Testis (tissue), 5 donors: ENCODE results near the genes GAS2L1, THOC5 and NF2.

- PRO-cap, 3 experiments, result no peak in any of the 3 experiments
- RAMPAGE, long total RNA, 2 experiments, result no peak in any of the 2 experiments
- RRBS, result 19% methylated on average over 14 of the region's 33 CpGs
Measured at GRCh38 chr22:29049704-29050290, 11.8 kb downstream of the C22orf31 start.

- PRO-cap, 3 experiments, result no peak in any of the 3 experiments
- RAMPAGE, long total RNA, 2 experiments, result no peak in any of the 2 experiments
- RRBS, result no CpG with 5 or more reads among the region's 5 CpGs
Measured at GRCh38 chr22:29119820-29120563, 47.2 kb downstream of the KREMEN1 start.

GRCh38 chr22:29299154-29300371 lies 6.9 kb upstream of the GAS2L1 start:
- PRO-cap, 3 experiments, result no peak in any of the 3 experiments
- RAMPAGE, long total RNA, 2 experiments, result no peak in any of the 2 experiments
- RRBS, result 94% methylated on average over 3 of the region's 28 CpGs

- PRO-cap, 3 experiments, result peak in 3 of 3 experiments; most common plus-strand start chr22:29307023 (in 3); most common minus-strand start chr22:29306931 (in 3)
- RAMPAGE, long total RNA, 2 experiments, result no peak in any of the 2 experiments
- RRBS, result 1% methylated on average over 51 of the region's 87 CpGs
Measured at GRCh38 chr22:29306050-29307190, at the start of gene GAS2L1. Gene GAS2L1 (plus strand): TSS chr22:29306650.

DNA sequence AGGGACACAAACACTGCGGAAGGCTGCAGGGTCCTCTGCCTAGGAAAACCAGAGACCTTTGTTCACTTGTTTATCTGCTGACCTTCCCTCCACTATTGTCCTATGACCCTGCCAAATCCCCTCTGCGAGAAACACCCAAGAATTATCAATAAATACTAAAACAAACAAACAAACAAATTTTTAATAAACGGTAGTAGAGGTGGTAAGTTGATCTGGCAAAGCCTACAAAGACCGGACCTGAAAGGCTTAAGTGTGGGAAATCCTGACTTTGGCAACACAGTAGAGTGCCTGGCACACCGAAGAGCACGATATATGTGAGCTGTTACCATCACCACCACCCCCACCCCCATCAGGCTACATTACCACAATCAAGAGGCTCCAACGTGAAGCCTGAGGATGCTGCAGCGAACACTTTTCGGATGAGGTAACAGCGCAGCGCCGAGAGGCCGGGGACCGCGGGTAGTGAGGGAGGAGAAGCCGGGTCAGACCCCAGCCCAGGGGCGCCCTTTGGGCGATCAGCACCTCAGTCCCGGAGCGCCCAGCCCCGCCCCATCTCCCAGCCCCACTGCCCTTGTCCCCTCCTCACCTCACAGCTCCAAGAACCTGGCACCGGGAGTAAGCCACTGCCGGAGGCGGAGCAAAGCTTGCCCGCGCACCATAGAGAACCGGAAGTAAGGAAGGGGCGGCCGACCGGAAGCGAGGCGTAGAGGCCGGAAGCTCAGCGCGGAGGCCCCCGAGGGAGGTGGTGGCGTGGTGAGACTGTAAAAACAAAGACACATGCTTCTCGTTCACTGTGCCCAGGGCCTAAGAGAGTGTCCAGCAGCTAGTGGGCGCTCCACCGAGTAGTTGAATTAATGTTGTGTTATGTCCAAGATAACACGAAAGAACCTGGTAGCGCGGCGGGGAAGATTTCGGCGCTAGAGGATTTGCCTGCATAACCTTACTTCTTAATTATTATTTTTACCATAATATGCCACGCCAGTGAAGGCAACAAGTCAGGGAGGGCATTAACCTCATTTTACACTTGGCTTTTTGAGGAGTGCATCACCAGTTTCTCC lies at the start of gene THOC5:
TSS of gene THOC5 (minus strand) at position 673 of the 1,058 bp plus-strand sequence.
- PRO-cap, 3 experiments, result peak in 3 of 3 experiments; most common plus-strand start position 736 of the sequence (in 3); most common minus-strand start position 673 of the sequence (in 3)
- RAMPAGE, long total RNA, 2 experiments, result start-site peak on the plus strand in 2 of 2 experiments, centred at positions 694 to 721 of the sequence, 29 to 50 reads per replicate; start-site peak on the minus strand in 2 of 2 experiments, centred at positions 624 to 647 of the sequence, 833 to 1,225 reads per replicate
- RRBS, result 4% methylated on average over 7 of the region's 47 CpGs

GRCh38 chr22:29603451-29604381 lies at the start of gene NF2:
Gene NF2 (plus strand): TSS chr22:29603633.
- PRO-cap, 3 experiments, result peak in 3 of 3 experiments; most common plus-strand start chr22:29603577 (in 3)
- RAMPAGE, long total RNA, 2 experiments, result start-site peak on the plus strand in 1 of 2 experiments, at chr22:29603568-29603887 at its widest, 131 to 167 reads per replicate
- RRBS, result 2% methylated on average over 31 of the region's 83 CpGs

DNA sequence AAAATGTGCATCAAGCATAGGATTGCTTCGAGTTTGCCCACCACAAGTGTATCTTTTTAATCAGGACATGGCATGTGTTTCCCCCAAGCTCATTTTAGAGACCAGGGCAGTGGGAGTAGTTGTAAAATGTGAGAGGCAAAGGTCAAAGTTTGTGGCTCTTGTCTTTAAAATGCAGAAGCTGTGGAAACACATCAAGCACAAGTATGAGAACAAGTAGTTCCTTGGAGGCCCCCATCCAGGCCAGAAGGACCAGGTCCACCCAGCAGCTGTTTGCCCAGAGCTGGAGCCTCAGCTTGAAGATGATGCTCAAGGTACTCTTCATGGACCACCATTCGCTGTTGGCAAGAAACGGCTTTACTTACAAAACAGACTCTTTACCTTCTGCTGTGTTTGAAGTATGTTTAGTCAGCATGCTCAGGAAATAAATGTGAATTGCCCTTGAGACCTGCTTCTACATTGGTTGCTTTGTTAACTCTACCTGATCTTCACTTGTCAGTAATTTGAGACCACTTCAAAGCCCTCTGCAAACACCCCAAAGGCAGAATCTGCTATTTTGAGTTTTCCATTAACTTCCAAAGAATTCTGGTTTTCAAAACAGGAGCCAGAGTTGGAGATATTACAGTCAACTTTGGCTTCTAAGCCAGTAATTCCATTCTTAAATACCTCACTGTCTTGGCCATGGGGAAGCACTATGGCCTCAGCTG lies 2.5 kb downstream of the UQCR10 start:
- PRO-cap, 3 experiments, result no peak in any of the 3 experiments
- RAMPAGE, long total RNA, 2 experiments, result no peak in any of the 2 experiments
- RRBS, result no CpG with 5 or more reads among the region's 3 CpGs

DNA sequence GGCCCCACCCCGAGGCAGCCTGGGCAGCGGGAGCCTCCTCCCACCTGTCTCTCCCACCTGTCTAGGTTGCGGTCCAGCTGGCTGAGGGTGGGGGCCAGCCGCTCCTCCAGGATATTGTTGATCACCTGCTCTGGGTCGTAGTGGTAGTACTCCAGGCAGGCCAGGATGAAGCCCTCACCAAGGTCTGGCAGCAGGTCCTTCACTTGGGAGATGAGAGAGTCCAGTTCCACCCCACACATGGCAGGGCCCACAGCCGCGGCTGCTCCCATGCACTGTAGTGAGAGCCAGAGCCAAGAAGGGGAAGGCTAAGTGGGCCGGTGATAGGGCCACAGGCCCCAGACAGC lies 34.7 kb downstream of the UQCR10 start:
- PRO-cap, 3 experiments, result no peak in any of the 3 experiments
- RAMPAGE, long total RNA, 2 experiments, result start-site peak on the minus strand in 1 of 2 experiments, centred at position 111 of the sequence, 26 reads per replicate
- RRBS, result no CpG with 5 or more reads among the region's 8 CpGs

DNA sequence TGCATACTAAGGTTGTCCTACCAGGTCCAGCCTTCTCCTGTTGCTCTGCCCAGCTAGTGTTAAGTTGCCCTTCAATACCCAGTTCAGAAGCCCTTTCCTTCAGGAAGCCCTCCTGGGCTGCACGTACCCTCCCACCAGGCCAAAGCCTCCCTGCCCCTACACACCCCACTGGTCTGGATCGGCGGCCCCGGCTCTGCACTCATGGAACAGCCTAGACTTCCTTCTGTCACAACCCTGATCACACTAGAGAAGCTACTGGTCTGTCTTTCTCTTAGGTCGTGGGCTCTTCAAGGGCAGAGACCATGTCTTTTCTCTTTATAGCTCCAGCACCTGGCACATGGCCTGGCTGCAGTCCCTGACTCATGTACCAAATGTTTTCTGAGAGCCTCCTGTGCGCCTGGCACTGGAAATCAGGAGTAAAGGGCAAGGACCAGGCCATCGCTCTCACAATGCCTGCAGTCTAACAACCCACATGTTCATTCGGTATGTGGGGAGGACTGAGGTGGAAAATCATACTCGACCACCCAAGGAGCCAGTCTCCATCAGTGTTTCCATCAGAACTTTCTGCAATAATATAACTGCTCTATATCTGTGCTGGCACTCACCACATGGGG lies 7.5 kb downstream of the ASCC2 start:
- PRO-cap, 3 experiments, result no peak in any of the 3 experiments
- RAMPAGE, long total RNA, 2 experiments, result no peak in any of the 2 experiments
- RRBS, result no CpG with 5 or more reads among the region's 9 CpGs

- PRO-cap, 3 experiments, result no peak in any of the 3 experiments
- RAMPAGE, long total RNA, 2 experiments, result no peak in any of the 2 experiments
- RRBS, result no CpG with 5 or more reads among the region's 5 CpGs
Measured at GRCh38 chr22:29945397-29945947, 62.5 kb downstream of the MTMR3 start.

DNA sequence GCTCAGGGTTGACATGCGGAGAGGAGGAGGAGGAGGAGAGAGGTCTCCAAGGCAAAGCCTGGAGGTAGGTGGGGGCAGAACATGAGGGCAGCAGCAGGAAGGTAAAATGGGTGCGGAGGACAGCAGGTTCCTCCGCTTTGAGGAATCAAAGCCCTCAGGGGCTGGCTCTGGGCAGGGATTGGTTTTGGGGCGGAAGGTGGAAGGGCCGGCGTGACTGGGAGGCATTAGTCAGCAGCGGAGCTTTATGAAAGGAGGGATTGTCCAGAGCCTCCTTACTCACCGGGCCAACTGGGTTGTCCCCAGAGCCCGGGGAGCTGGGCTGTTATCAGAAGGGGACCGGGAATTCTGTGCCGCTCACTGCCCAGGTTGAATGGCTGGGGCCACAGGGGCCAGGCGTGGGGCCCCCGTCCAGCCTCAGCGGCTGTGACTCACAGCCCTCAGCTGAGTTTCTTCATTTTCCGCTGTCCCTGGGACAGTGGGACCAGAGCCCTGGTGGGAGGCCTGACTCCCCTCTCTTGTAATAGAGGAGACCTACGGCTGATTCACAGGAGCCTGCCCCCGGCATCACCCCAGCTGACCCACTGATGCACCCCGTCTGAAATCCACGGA lies 36.2 kb downstream of the LIF start:
- PRO-cap, 3 experiments, result no peak in any of the 3 experiments
- RAMPAGE, long total RNA, 2 experiments, result no peak in any of the 2 experiments
- RRBS, result 73% methylated on average over 4 of the region's 19 CpGs

GRCh38 chr22:30245449-30246321 lies 874 bp downstream of the LIF start:
- PRO-cap, 3 experiments, result peak in 2 of 3 experiments; most common plus-strand start chr22:30246190 (in 2)
- RAMPAGE, long total RNA, 2 experiments, result no peak in any of the 2 experiments
- RRBS, result 5% methylated on average over 21 of the region's 32 CpGs

GRCh38 chr22:30286998-30287197 lies 2.4 kb downstream of the CASTOR1 start:
- PRO-cap, 3 experiments, result no peak in any of the 3 experiments
- RAMPAGE, long total RNA, 2 experiments, result no peak in any of the 2 experiments
- RRBS, result no CpG with 5 or more reads among the region's 5 CpGs

DNA sequence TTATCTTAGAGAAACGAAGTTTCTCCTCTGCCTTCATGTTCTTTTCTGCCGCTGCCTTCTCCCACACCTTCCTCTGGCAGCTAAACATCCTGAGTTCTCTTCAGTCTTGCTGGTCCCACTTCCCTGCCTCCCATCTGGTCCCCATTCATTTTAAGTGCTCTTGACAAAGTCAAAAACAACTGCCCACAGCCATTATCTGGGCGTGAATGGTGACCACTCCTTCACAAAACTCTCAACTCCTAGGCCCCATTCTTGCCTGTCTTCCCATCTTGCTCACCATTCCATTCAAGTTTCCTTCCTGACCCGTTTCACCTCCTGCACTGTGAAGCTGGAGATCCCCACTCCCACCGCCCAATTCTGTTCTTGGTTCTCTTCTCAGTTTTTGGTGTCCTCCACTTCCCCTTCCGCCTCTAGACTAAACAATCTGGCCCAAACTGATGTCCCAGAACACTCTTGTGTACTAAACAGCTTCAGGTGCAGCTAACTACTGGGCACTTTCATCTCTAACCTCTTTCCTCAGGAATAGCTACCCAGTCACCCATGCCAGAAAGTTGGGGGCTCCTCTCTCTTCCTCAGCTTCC lies 2.4 kb downstream of the SF3A1 start:
- PRO-cap, 3 experiments, result no peak in any of the 3 experiments
- RAMPAGE, long total RNA, 2 experiments, result no peak in any of the 2 experiments
- RRBS, result no CpG with 5 or more reads among the region's 6 CpGs

DNA sequence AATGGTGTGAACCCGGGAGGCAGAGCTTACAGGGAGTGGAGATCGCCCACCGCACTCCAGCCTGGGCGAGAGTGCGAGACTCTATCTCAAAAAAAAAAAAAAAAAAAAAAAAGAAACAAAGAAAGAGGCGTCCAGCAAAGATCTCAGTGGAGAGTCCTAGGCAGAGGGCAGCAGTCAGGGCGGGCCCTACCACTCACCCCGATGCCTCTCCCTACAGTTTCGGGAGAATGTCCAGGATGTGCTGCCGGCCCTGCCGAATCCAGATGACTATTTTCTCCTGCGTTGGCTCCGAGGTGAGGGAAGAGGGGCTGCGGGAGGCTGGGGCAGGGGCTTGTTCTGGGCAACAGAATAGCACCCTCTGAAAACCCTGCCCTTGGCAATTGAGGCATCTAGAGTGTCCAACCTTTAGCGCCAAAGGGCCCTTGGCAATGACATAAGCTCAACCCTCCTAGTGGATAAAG lies 2.6 kb downstream of the SEC14L2 start:
- PRO-cap, 3 experiments, result no peak in any of the 3 experiments
- RAMPAGE, long total RNA, 2 experiments, result no peak in any of the 2 experiments
- RRBS, result no CpG with 5 or more reads among the region's 15 CpGs

- PRO-cap, 3 experiments, result no peak in any of the 3 experiments
- RAMPAGE, long total RNA, 2 experiments, result no peak in any of the 2 experiments
- RRBS, result 93% methylated on average over 4 of the region's 7 CpGs
Measured at GRCh38 chr22:30404275-30404880, 7.6 kb downstream of the SEC14L2 start.

DNA sequence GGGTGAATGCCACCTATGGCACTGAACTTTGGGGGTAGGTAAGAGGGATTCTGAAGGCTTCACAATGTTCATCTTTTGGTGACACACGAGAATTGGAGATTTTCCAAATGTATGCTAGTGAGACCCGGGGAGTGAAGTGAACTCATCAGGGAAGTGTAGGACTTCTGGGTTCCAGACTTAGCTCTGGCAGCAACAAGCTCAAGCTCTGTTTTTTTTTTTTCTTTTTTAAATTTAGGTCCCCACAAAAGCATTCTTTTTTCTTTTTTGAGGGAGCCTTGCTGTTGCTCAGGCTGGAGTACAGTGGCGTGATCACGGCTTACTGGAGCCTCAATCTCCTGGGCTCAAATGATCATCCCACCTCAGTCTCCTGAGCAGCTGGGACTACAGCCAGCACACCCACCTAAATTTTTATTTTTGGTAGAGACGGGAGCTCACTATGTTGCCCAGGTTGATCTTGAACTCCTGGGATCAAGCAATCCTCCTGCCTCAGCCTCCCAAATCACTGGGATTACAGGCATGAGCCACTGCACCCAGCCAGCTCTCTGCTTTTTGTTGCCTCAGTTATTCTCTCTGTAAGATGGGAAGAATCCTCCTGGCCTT lies 11.9 kb upstream of the MTFP1 start:
- PRO-cap, 3 experiments, result no peak in any of the 3 experiments
- RAMPAGE, long total RNA, 2 experiments, result no peak in any of the 2 experiments
- RRBS, result no CpG with 5 or more reads among the region's 5 CpGs

DNA sequence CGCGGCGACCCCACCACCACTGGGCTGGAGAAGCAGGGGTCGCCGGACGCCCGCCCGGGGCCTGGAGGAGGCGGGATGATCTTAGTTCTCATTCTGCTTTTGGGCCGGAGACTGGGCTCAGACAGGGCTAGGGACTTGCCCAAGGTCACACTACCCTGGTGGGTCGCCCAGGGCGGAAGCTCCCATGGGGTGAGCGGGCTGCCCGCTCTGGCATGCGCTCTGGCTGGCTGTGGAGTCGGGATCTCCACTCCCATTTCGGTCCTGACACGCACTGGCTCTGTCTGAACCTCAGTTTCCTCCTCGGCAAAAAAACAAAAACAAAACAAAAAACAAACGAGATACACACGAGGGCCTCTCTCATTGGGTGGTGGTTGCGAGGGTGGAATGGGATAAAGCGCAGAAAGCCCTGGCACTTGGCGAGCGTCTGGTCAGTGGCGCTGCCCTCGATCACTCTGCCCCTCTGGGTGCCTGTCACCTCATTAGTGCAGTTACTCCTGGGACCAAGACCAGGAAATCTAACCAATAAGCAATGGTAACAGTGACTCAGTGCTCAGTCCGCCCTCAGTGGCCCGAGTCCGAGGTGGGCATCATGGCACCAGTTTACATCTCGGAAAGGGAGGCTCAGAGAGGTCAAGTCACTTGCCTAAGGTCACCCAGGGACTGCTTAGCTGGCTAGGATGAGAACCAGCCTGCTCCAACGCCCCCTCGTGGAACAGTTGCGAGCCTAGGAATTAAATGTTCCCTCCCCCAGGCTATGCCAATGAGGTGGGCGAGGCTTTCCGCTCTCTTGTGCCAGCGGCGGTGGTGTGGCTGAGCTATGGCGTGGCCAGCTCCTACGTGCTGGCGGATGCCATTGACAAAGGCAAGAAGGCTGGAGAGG lies 638 bp downstream of the MTFP1 start:
- PRO-cap, 3 experiments, result peak in 2 of 3 experiments; most common minus-strand start position 454 of the sequence (in 2)
- RAMPAGE, long total RNA, 2 experiments, result no peak in any of the 2 experiments
- RRBS, result 1% methylated on average over 2 of the region's 41 CpGs

GRCh38 chr22:30434956-30435337 lies 9.4 kb downstream of the MTFP1 start:
- PRO-cap, 3 experiments, result no peak in any of the 3 experiments
- RAMPAGE, long total RNA, 2 experiments, result no peak in any of the 2 experiments
- RRBS, result no CpG with 5 or more reads among the region's 1 CpG

GRCh38 chr22:30576057-30576474 lies 1.6 kb upstream of the GAL3ST1 start:
- PRO-cap, 3 experiments, result no peak in any of the 3 experiments
- RAMPAGE, long total RNA, 2 experiments, result no peak in any of the 2 experiments
- RRBS, result no CpG with 5 or more reads among the region's 9 CpGs